Endothelial cell of umbilical vein (primary cell): ENCODE measurements around the genes TTLL12 and PNPLA5.

- PRO-cap: no peak
CAGE:
- cytosol, long polyA minus RNA: no peak
- cytosol, long polyA plus RNA: no peak
- long polyA plus RNA: no peak
- nucleus, long polyA minus RNA: no peak
- nucleus, long polyA plus RNA: no peak
Measured at GRCh38 chr22:42929868-42930440, 72.9 kb upstream of the ARFGAP3 start.

- PRO-cap: bidirectional peak, plus-strand start at chr22:42959962, minus-strand start at chr22:42959870
CAGE:
- cytosol, long polyA minus RNA: no peak
- cytosol, long polyA plus RNA: no peak
- long polyA plus RNA: no peak
- nucleus, long polyA minus RNA: no peak
- nucleus, long polyA plus RNA: no peak
Measured at GRCh38 chr22:42959438-42960100, 55.4 kb downstream of the PACSIN2 start.

GRCh38 chr22:42973703-42974060 is 41.3 kb downstream of the PACSIN2 start:
- PRO-cap: no peak
CAGE:
- cytosol, long polyA minus RNA: no peak
- cytosol, long polyA plus RNA: no peak
- long polyA plus RNA: no peak
- nucleus, long polyA minus RNA: no peak
- nucleus, long polyA plus RNA: no peak

GRCh38 chr22:42990082-42990446 is 24.9 kb downstream of the PACSIN2 start:
- PRO-cap: no peak
CAGE:
- cytosol, long polyA minus RNA: no peak
- cytosol, long polyA plus RNA: no peak
- long polyA plus RNA: no peak
- nucleus, long polyA minus RNA: no peak
- nucleus, long polyA plus RNA: no peak

- PRO-cap: no peak
CAGE:
- cytosol, long polyA minus RNA: no peak
- cytosol, long polyA plus RNA: no peak
- long polyA plus RNA: no peak
- nucleus, long polyA minus RNA: no peak
- nucleus, long polyA plus RNA: no peak
Measured at GRCh38 chr22:43111016-43111835, 676 bp downstream of the BIK start.

GRCh38 chr22:43126690-43127452 is 16.3 kb downstream of the BIK start:
- PRO-cap: no peak
CAGE:
- cytosol, long polyA minus RNA: no peak
- cytosol, long polyA plus RNA: no peak
- long polyA plus RNA: no peak
- nucleus, long polyA minus RNA: no peak
- nucleus, long polyA plus RNA: no peak

DNA sequence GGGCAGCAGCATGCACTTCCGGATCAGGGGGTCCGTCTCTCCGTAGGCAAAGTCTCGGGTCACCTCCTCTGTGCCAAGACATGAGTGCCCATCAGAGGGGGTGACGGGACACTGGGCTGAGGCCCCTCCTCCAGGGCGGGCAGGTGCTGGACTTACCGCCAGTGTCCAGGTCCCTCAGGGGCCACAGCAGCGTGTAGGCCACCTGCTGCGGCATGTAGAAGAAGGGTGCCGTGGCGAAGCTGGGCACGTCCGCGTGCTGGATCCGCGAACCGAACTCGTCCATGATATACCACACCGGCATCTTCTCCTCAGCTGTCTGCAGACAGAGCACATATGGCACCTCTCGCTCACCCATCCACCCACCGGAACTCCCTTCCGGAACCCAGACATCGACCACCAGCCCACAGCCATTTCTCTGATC is 7.2 kb downstream of the TTLL12 start:
- PRO-cap: no peak
CAGE:
- cytosol, long polyA minus RNA: no peak
- cytosol, long polyA plus RNA: no peak
- long polyA plus RNA: no peak
- nucleus, long polyA minus RNA: no peak
- nucleus, long polyA plus RNA: no peak

GRCh38 chr22:43186442-43187178 is at the start of gene TTLL12:
TSS of gene TTLL12 (minus strand) at chr22:43187134.
- PRO-cap: bidirectional peak, plus-strand start at chr22:43186902, minus-strand start at chr22:43186875; unidirectional peak, minus-strand start at chr22:43187134
CAGE:
- cytosol, long polyA minus RNA: no peak
- cytosol, long polyA plus RNA: no peak
- long polyA plus RNA: start-site peak on the minus strand at chr22:43187076-43187108, 92 and 23 reads in 2 replicates
- nucleus, long polyA minus RNA: no peak
- nucleus, long polyA plus RNA: no peak

DNA sequence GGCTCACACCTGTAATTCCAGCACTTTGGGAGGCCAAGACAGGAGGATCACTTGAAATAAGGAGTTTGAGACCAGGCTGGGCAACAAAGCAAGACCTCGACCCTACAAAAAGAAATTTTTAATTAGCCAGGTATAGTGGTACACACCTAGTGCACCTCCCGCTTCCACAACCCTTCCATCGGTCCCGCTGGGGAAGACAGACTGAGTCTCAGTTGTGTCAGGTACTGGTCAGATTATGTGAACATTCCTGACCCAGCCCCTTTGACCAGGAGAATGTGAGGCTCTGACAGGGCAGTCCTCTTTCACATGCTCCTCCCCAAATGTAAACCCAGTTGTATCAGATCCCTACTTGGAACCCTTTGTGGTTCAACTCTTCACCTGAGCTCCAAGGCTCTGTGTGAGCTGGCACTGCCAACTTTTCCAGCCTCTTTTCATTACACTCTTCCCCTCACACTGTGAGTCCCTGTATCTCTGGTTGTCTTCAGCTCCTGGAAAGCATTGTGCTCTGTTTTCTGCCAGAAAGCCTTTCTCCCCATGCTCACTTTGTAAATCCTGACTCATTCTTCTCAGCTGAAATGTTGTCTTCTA is 1.9 kb upstream of the TTLL12 start:
- PRO-cap: no peak
CAGE:
- cytosol, long polyA minus RNA: no peak
- cytosol, long polyA plus RNA: no peak
- long polyA plus RNA: no peak
- nucleus, long polyA minus RNA: no peak
- nucleus, long polyA plus RNA: no peak

GRCh38 chr22:43233370-43234195 is 46.6 kb upstream of the TTLL12 start:
- PRO-cap: no peak
CAGE:
- cytosol, long polyA minus RNA: no peak
- cytosol, long polyA plus RNA: no peak
- long polyA plus RNA: no peak
- nucleus, long polyA minus RNA: no peak
- nucleus, long polyA plus RNA: no peak

GRCh38 chr22:43275755-43276125 is 67.4 kb downstream of the SCUBE1 start:
- PRO-cap: no peak
CAGE:
- cytosol, long polyA minus RNA: no peak
- cytosol, long polyA plus RNA: no peak
- long polyA plus RNA: no peak
- nucleus, long polyA minus RNA: no peak
- nucleus, long polyA plus RNA: no peak

- PRO-cap: no peak
CAGE:
- cytosol, long polyA minus RNA: no peak
- cytosol, long polyA plus RNA: no peak
- long polyA plus RNA: no peak
- nucleus, long polyA minus RNA: no peak
- nucleus, long polyA plus RNA: no peak
Measured at GRCh38 chr22:43308772-43309087, 34.4 kb downstream of the SCUBE1 start.

DNA sequence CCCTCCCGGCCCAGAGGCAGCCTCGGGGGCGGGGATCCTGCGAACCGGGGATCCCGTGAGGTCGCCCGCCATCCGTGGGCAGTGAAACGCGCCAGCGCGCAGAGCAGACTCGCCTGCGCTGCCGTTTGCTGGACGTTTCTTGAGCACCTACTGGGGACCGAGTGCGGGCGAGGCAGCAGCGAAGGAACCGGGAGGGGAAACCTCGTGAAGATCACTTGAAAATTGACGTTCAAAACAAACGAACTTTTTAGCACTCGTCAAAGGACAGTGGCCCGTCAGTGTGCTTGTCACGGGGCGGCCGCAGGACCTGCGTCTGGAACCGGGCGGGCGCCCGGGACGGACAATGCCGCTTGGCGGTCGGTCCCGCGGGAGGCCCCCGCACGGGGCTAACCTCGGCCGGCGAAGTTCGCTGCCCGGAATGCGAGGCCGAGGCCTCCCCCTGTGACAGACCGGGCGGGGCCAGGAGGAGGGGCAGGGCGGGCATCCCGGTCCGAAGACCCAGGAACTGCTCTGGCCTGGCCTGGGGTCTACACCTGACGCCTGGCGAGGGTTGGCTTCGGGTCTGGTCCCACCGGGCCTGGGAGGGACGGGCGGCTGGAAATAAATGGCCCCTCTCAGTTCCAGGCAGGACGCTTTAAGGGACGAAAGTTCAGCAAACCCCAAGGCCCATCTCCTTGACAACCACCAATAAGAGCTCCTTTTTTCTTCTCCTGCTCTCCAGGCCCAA is 678 bp upstream of the SCUBE1 start:
- PRO-cap: no peak
CAGE:
- cytosol, long polyA minus RNA: no peak
- cytosol, long polyA plus RNA: no peak
- long polyA plus RNA: no peak
- nucleus, long polyA minus RNA: no peak
- nucleus, long polyA plus RNA: no peak

- PRO-cap: no peak
CAGE:
- cytosol, long polyA minus RNA: no peak
- cytosol, long polyA plus RNA: no peak
- long polyA plus RNA: no peak
- nucleus, long polyA minus RNA: no peak
- nucleus, long polyA plus RNA: no peak
Measured at GRCh38 chr22:43505962-43506274, 94.1 kb downstream of the MPPED1 start.

- PRO-cap: no peak
CAGE:
- cytosol, long polyA minus RNA: no peak
- cytosol, long polyA plus RNA: no peak
- long polyA plus RNA: no peak
- nucleus, long polyA minus RNA: no peak
- nucleus, long polyA plus RNA: no peak
Measured at GRCh38 chr22:43891432-43892258, at the start of gene PNPLA5. TSS of gene PNPLA5 (minus strand) at chr22:43892013.

- PRO-cap: no peak
CAGE:
- cytosol, long polyA minus RNA: no peak
- cytosol, long polyA plus RNA: no peak
- long polyA plus RNA: no peak
- nucleus, long polyA minus RNA: no peak
- nucleus, long polyA plus RNA: no peak
Measured at GRCh38 chr22:43934731-43935165, 11.1 kb downstream of the PNPLA3 start.

- PRO-cap: no peak
CAGE:
- cytosol, long polyA minus RNA: no peak
- cytosol, long polyA plus RNA: no peak
- long polyA plus RNA: no peak
- nucleus, long polyA minus RNA: no peak
- nucleus, long polyA plus RNA: no peak
Measured at GRCh38 chr22:44084400-44084848, 60.3 kb downstream of the PARVB start.

DNA sequence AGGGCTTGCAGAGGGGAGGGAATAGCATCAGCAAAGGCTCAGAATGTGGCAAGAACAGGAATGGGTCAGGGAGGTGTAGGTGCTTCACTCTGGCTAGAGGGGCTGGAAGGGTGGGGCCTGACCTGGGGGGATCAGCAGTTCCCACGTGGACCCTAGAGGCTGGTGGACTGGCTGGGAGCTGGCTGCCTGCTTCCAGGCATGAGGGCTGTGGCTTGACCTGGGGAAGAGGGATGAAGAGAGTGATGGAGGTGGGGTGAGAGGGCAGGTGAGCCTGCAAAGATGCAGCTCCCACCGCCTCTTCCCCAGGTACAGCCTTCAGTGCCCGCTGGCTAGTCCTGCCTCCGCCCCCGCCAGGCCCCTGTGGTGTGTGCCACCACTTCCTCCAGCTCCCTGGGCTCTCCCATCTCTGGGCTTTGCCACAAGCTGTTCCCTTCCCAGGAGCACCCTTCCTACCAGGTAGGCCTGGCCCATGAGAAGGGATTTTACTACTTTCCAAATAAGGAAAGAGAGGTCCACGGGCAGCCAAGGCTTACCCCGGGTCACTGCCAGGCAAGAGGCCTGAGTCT is 19.1 kb downstream of the PARVG start:
- PRO-cap: no peak
CAGE:
- cytosol, long polyA minus RNA: no peak
- cytosol, long polyA plus RNA: no peak
- long polyA plus RNA: no peak
- nucleus, long polyA minus RNA: no peak
- nucleus, long polyA plus RNA: no peak

- PRO-cap: no peak
CAGE:
- cytosol, long polyA minus RNA: no peak
- cytosol, long polyA plus RNA: no peak
- long polyA plus RNA: no peak
- nucleus, long polyA minus RNA: no peak
- nucleus, long polyA plus RNA: no peak
Measured at GRCh38 chr22:44206868-44207323, 26.2 kb downstream of the PARVG start.

GRCh38 chr22:44211599-44211972 is 30.9 kb downstream of the PARVG start:
- PRO-cap: no peak
CAGE:
- cytosol, long polyA minus RNA: no peak
- cytosol, long polyA plus RNA: no peak
- long polyA plus RNA: no peak
- nucleus, long polyA minus RNA: no peak
- nucleus, long polyA plus RNA: no peak